Mesenteric fat pad (tissue), 1 donor: ENCODE measurements around the genes SLC23A1 and DNAJC18.

DNA sequence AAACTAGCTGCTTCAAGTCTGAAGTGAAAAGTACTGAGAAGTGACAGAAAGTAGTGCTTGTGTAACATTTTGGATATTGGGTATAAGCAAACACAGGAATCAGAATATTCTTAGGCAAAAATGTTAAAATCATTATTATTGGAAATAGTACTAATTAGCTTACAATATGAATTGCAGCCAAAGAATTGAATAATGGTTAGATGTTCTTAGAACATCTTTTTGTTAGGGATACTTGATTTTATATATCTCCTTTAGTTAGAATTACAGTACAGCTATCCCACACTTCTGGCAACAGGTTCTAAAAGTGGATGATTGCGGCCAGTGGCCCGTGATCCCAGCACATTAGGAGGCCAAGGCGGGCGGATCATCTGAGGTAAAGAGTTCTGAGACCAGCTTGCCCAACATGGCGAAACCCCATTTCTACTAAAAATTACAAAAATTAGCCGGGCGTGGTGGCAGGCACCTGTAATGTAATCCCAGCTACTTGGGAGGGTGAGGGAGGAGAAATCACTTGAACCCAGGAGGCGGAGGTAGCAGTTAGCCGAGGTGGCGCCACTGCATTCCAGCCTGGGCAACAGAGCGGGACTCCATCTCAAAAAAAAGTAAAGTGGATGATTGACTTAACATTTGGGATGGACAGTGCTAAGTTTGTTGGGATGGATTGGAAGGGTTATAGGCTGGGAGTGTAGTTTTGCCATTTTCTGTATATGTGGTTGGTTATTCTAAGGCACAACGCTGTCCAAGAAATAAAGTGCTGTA lies 3.2 kb downstream of the MATR3 start:
- PRO-cap, result no peak

DNA sequence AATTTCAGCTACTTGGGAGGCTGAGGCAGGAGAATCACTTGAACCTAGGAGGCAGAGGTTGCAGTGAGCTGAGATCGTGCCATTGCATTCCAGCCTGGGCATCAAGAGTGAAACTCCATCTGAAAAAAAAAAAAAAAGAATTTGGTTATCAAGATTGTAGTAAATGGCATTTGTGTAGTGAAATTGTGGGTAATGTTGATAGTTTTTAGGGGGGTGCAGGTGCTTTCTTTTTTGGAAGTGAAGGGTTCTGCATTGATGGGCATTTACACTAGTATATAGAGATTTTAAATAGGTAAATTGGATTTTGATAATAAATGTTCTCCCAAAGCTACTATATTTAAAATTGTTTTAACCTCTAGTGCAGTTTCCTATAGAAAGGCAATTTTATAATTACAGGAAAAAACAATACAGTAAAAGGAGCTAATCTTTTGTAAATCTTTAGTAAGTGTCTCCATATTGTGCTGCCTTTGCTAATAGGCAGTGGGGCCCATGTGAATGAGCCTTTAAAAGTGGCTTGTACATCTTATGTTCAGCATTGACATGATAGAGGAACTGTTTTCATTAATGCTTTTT lies 10.9 kb downstream of the MATR3 start:
- PRO-cap, result no peak

DNA sequence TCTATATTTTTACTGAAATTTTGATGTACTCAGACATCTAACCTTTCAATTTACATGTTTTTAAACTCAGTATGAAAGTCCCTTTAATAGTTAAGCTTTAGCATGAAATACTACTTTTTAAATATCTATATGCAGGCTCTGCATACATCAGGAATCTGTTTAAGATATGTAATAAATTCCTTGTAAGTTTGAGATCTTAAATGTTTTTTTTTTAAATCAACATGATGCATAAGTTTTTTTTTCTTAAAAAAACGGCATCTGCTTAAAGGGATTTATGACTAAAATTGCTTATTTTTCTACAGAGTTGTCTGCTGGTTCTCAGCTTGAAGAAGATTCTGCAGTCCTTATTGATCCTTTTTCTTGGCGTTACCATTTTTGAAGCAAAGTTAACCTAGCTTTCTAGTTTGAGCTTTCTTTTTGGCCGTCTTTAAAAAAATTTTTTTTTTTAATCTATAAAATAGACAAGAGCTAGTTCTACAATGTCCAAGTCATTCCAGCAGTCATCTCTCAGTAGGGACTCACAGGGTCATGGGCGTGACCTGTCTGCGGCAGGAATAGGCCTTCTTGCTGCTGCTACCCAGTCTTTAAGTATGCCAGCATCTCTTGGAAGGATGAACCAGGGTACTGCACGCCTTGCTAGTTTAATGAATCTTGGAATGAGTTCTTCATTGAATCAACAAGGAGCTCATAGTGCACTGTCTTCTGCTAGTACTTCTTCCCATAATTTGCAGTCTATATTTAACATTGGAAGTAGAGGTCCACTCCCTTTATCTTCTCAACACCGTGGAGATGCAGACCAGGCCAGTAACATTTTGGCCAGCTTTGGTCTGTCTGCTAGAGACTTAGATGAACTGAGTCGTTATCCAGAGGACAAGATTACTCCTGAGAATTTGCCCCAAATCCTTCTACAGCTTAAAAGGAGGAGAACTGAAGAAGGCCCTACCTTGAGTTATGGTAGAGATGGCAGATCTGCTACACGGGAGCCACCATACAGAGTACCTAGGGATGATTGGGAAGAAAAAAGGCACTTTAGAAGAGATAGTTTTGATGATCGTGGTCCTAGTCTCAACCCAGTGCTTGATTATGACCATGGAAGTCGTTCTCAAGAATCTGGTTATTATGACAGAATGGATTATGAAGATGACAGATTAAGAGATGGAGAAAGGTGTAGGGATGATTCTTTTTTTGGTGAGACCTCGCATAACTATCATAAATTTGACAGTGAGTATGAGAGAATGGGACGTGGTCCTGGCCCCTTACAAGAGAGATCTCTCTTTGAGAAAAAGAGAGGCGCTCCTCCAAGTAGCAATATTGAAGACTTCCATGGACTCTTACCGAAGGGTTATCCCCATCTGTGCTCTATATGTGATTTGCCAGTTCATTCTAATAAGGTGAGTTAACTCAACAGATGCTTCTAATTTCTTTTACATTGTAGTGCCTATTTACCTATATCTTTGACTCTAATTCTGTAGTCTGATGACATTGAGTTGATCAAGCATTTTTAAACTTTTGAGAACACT lies 14.0 kb downstream of the MATR3 start:
- PRO-cap, result no peak

DNA sequence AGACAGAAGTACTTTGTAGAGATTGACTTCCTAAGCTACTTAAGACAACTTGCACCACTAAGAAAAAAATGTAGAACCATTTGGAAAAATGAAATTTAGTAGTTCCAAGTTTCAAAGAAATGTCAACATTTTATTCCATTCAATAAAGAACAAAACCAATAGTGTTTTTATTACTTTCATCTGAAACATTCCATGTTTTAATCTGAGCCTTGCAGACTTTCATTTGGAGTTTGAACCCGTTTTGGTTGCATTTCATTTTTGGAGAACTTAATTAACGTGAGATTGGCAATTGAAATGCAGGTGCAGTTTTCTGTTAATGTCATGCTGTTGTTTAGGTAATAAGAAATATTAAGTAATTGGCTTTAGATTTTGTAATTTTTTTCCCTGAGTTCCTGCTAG lies 12.0 kb upstream of the PAIP2 start:
- PRO-cap, result no peak

DNA sequence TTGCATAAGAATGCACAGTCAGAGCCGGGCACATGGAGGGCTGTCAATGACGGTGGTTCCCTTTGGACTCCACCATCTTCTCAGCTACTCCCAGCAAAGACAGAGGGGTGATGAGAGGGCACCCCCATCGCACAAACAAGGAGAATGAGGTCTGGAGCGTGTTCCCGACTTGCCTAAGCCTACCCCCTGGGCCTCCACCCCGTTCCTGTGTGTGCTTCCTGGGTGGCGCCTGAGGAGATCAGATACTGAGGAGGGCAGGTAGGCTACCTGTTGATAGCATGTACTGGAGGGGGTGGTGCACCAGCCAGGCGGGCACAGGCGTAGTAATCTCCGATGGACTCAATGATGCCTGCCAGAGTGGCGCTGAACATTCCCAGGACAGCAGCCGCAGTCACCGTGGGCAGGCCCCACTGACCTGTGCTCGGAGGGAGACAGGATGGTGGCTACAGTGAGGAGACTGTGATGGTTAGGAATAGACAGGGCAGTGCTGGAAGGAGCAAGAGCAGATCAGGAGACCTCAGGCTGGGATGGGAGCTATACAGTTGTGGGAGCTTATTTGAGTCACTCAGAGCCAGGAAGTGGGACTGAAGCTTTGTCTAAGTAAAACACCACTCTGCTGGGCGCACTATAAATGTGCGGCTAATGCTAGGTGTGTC lies 4.0 kb downstream of the SLC23A1 start:
- PRO-cap, result no peak

- PRO-cap, result no peak
Measured at GRCh38 chr5:139383215-139383690, at the start of gene SLC23A1. SLC23A1 (minus strand) TSS chr5:139383297.

DNA sequence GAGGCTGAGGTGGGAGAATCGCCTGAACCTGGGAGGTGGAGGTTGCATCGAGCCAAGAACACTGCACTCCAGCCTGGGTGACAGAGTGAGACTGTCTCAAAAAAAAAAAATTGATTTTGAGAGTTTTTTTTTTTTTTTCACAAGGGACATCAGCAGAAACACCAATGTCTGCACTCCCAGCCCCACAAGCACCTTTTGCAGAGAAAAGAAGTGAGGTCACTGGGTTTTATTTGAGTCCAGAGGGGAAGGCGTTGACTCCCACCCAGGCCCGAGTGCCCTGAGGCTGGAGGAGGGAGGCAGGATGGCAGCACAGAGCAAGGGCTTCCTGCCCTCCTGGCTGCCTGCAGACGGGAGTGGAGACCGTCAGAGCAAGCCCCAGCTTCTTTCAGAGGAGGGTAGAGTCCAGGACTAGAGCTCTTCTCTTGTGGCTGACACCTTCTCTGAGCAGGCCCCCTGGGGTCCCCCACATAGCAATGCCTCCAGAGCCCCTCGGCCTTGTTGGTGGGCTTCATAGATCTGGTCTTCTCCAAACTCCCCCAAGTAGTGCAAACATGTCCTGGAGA lies 2.3 kb downstream of the MZB1 start:
- PRO-cap, result no peak

GRCh38 chr5:139395827-139396527 lies 1.1 kb upstream of the PROB1 start:
- PRO-cap, result no peak

DNA sequence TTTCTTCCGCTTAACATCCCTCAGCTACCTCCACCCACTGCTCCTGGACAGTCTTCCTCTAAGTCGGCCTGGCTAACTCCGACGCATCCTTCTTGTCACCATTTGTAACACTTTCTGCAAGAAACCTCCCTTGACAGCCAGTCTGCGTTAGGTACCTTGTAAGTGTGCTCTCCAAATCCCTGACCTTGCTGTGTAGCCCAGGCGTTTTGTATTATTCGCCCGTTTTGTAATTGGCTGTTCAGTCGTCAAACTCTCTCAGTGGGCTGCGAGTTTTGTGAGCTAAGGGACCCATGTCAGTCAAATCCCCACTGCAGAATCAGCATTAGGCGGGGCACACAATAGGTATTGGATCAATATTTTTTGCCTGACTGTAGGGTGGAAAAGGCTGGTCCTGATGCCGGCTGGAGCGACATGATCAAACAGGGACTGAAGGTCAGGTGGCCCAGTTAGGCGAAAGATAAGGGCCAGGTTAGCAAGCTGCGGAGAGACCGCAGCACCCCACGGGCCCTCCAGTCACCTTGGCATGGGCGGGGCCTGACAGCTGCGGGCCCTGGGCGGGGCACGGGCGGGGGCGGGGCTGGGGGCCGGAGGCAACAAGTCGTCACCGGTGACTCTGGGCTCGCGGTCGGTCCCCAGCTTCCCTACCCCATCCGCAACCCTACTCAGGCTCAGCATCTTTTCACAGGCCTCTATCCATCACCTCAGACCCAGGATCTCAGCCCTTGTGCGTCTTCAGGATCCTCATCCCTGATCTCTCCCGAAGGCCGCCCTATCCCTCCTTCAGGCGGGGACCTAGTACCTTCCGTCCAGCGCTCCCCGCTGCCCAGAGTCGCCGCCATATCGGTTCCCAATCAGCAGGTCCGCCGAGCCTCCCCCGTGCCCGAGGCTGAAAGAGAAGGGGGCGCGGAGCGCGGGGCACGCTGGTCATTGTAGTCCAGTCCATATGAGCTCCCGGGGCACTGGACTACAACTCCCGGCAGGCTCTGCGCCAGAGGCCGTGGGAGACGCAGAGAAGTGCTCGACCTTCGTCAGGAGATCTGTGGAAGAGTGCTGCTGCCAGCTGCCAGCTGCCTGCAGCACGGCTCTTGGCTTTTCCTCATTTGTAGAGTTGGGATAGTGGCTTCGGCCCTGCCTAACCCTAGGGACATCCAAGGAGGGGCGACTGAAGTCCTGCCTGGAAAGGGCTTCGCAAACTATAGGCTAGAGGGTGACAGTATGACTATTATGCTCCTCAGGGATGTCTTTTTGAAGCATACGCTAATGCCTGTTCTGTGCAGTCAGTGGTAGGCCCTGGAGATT lies at the start of gene DNAJC18:
Gene DNAJC18 (minus strand): TSS at position 919 of the 1,299 bp plus-strand sequence.
- PRO-cap, result bidirectional peak, plus-strand start at position 1,031 of the sequence, minus-strand start at position 877 of the sequence

- PRO-cap, result no peak
Measured at GRCh38 chr5:139472757-139474140, 2.4 kb downstream of the SMIM33 start.

- PRO-cap, result no peak
Measured at GRCh38 chr5:139511753-139511973, 29.1 kb upstream of the STING1 start.

- PRO-cap, result no peak
Measured at GRCh38 chr5:139530931-139531685, 30.0 kb upstream of the UBE2D2 start.

- PRO-cap, result no peak
Measured at GRCh38 chr5:139570273-139570743, 9.2 kb downstream of the UBE2D2 start.

- PRO-cap, result no peak
Measured at GRCh38 chr5:139639657-139640570, 8.2 kb upstream of the CXXC5 start.

DNA sequence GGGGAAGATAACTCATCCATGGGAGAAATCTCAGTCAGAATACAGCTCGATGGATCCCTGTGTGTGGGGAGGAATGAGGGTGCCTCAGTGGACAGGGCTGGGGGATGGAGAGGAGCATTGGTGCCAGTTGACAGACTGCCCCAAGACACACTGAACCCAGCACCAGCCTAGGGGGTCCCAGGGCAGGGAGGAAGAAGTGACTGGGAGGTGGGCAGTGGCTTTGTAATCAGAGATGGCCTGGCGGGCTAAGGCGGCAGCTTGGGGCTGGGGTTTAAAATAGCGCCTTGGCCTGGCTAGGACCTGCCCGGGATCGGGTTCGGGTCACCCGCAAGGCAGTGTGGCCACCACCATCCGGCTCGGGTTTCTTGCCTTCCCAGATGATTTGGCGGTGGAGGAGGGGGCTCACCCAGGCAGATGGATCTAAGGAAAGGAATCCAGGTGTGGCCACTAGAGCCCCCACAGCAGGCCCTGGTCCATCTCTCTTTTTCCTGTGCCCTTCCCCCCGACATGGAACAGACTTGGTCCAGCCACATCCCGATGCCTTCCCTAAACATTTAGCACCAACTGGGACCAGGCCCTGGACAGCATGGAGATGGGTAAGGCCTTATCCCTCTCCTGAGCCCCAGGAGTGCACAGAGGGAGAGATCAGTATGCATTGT lies 7.4 kb upstream of the CXXC5 start:
- PRO-cap, result no peak

DNA sequence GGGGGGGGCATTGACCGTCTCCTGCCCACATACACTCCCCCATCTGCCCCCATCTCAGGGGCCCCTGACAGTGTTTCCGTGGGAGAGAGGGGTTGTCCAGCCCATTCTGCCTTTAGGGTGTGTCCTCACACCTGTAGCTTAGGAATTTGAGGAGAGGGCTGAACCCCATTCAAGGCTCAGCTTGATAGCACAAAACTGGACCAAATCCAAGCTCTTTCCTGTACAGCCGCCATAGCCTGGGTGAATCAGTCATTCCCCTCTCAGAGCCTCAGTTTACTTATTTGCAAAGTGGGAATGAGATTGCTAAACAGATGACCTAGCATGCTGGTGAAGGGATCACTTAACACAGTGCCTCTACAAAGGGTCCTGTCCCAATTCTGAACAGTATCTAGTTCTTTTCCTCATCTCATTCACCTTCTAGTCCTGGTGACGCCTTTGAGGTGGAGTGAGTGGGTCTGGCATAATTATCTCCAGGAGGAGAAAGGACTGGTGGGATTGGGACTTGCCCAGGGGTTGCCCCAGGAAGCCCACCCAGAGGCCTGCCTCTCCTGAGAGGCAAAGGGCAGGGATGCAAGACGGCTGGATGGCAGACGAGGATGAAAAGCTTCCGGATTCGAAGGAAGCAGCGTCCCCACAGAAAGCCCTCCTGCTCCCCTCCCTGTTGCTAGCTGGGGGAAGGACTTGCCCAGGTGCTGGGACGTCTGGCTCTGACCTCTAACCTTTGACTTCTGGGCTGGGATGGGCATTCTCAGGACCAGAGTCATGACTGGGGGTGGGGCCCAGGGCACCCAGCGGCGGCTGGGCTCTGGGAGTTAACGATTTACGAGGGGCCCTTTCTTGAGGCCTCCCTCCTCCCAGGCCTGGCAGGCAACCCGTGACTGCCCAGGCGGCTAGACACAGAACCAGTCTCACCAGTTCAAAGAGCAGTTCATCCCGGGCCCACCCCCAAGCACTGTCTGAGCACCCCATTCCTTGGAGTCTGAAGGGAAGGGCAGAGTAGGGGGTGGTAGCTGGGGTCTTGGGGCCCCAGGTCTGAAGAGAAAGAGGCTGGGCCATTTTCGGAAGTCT lies 5.5 kb upstream of the CXXC5 start:
- PRO-cap, result no peak

DNA sequence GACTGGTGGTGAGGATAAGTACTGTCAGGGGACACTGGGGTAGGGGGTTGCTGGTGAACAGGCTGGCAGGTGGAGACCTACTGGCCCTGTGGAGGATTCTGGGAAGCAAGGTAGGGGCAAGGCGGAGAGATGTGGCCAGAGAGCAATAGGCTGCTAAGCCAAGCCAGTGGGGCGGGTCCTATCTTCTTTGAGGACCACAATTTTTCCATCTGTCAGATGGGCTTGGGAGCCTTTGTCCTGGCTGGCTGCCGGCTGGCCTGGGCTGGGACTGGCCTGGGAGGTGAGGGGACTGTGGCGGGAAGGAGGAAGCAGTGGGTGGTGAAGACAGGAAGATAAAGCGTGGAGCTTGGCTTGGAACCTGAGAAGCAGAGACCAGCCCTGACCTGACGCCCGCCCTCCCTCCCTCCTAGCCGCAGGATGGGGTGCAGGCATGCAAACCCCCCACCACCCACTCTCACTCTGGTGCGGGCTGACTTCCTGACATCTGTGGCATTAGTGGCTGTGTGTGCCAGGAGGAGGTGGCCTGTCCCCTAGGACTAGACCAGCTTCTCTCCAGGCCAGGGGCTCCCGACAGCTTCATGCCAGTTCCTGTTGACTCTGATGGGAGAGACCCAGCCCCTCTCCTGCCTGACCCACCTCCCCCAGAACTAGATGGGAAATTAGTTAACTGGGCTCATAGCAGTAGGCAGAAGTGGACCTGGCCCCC lies 9.5 kb downstream of the CXXC5 start:
- PRO-cap, result no peak

DNA sequence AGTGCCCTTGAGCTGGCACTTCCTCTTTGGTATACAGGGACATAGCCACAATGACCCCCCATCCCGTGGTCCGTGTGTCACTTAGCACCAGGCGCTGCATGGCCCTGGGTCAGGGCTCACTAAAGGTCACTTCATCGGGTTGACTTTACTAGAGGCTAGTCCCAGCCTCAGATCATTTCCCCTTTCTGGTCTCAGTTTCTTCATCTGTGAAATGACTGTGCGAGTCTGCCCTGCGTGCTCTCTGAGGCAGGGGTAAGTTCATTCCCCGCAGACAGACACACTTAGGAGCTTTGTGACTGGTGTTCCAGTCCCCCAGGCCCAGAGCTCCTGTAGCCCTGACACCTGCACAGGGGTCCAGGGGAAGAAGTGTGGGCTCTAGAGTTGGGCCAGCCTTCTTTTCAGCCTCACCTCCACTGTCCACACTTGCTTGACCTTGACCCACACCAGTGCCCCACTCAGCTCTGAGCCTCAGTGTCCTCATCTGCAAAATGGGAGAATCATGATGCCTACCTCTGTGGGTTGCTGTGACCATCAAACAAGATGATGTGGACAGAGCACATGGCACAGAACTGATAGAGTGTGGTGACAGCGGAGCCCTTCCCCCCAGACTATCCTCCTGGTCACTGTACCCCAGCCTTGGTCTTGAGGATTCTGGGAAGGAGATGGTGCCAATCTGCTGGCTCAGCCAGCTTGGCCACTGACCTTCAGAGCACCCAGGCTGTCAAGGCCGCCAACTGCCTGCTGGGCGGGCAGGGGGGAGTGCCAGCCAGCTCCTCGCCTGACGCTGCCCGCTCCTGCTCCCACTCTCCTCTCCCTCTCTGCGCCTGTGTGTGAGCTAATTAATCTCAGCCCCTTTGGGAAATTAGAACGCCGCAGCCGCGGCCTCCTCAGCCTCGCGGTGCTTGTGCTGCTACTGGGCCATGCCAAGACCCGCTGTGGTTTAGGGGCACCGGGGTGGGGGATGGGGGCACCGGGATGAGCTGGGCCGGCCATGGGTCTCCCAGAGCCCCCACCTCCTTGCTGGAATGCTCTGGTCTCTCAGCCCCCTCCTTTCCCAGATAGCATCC lies 16.6 kb downstream of the CXXC5 start:
- PRO-cap, result no peak

- PRO-cap, result no peak
Measured at GRCh38 chr5:139680318-139680563, 32.1 kb downstream of the CXXC5 start.

GRCh38 chr5:139707537-139707943 lies 59.4 kb downstream of the CXXC5 start:
- PRO-cap, result no peak